Peyer's patch (tissue), 4 donors: ENCODE results near the genes THRB, RARB and NEK10.

DNA sequence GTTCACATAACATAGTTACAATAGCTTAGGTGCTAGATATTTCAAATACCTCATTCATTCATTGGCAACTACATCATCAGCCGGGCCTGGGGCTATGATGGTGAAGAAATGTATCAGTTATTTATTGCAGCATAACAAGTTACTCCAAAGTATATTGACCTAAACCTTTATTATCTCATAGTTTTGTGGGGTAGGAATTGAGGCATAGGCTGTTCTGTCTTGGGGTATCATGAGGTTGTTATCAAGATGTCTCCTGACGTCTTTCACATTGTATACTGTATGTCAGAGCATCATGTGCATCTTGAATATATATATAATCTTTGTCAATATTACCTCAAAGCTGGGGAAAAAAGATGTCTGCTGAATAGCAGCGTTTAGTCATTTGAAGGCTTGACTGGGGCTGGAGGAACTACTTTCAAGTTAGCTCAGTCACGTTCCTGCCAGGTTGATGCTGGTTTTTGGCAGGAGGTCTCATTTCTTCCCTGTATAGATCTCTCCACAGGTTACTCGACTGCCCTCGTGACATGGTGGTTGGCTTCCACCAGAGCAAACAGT lies 106.3 kb downstream of the UBE2E2 start:
- PRO-cap, result no peak
- RAMPAGE, long total RNA, 4 experiments, result no peak in any of the 4 experiments

DNA sequence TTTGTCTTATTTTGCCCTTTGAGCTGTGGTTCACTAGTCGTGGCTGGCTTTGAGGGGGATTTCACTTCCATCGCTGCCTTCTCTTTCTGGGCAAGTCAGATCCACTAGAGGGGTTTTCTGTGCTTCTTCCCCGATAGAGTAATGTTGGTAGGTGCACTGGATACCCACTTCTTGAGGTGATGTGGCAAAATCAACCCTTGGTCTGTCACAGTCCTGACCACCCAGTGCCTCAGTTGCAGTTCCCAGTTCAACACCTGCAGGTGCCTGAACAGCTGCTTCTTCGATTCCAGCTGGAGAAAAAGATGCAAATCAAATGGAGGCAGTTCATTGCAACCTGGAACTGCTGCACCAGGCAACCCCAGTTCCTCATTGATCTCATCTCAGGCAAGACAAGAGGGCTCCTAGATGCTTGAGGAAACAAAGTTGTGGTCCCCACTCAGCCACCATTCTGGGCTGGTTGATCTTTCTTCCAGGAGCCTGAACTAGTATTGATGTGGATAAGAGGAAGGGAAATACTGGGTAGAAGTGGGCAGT lies 186.6 kb downstream of the UBE2E2 start:
- PRO-cap, result no peak
- RAMPAGE, long total RNA, 4 experiments, result no peak in any of the 4 experiments

DNA sequence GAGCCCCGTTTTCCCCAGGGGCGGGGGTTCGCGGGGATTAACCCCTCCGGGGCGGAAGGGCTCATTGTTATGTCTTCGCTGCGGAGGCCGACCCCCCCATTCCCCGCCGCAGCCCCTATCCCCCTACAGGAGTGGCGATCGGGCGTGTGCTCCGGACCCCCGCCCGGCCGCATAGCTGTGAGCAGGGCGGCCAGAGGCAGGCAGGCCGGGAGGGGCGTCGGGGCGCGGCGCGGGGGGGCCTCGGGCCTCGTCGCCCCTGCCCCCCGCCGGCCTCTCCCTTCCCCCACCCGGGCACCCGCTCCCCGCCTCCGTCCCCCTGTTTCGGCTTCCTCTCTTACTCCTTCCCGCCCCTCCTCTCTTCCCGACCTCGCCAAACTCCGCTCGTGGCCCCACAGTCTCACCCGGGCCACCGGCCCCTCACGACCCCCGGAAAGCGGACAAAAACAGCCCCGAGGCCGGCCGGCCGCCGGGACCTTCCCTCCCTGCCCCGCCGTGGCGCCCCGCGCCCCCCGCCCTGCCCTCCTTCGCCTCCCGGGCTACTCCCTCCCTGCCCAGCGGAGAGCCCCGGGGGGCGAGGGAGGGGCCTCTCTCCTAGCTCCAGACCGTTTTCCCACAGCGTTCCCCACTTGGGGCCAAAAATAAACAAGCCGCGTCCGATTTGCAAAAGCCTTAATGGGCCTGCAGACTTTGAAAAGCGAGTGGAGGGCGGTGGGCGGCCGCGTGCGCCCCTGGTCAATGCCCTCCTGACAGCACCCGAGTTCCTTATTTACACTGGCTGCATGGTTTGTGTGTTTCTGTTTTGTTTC lies 866 bp downstream of the UBE2E1 start:
- PRO-cap, result unidirectional peak, minus-strand start at position 745 of the sequence
- RAMPAGE, long total RNA, 4 experiments, result no peak in any of the 4 experiments

DNA sequence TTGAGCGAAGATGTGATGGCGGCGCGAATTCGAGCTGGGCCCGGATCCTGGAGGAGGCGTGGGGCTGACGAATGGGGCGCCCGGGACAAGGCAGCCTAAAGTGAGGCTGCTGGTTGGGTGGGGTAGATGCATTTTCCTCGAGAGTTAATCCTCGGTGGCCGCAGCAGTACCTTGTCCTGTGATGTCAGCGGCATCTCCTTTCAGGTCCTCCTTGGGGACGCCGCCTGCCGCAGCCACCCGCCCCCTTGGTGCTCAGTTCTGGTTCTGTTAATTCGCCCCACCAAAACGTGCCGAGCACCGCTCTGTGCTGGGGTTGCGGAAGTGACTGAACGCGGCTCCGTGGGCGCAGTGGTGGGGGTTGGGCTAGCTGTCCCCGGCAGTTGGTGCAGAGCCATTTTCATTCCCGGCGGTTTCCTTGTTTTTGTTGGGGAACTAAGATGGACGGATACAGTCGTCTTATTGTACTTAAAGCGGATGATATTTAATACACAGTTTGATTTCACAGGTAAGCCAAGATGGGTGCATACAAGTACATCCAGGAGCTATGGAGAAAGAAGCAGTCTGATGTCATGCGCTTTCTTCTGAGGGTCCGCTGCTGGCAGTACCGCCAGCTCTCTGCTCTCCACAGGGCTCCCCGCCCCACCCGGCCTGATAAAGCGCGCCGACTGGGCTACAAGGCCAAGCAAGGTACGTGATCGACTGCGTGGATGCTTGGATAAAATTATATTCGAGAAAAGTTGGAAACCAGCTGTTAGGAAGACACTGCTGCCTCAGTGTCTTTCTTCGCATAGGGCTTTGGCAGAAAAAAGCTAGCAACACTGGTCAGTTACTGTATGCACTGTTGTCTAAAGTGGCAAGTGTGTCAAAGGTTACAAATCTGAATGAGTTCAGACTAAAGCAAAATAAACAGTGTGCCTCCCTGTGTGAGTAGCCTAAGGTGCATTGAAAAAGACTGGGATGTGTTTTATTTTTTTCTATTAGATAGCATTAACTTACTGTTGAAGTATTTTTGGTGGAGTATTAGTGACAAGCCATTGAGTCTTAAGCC lies 737 bp downstream of the RPL15 start:
- PRO-cap, result unidirectional peak, minus-strand start at position 260 of the sequence
- RAMPAGE, long total RNA, 4 experiments, result no peak in any of the 4 experiments

GRCh38 chr3:24244505-24245004 lies 250.1 kb downstream of the THRB start:
- PRO-cap, result no peak
- RAMPAGE, long total RNA, 4 experiments, result no peak in any of the 4 experiments

- PRO-cap, result no peak
- RAMPAGE, long total RNA, 4 experiments, result no peak in any of the 4 experiments
Observed at GRCh38 chr3:24286394-24286595, 208.4 kb downstream of the THRB start.

GRCh38 chr3:24373085-24373812 lies 121.4 kb downstream of the THRB start:
- PRO-cap, result no peak
- RAMPAGE, long total RNA, 4 experiments, result no peak in any of the 4 experiments

GRCh38 chr3:24493694-24494192 lies 907 bp downstream of the THRB start:
- PRO-cap, result bidirectional peak, plus-strand start at chr3:24494349, minus-strand start at chr3:24494128
- RAMPAGE, long total RNA, 4 experiments, result no peak in any of the 4 experiments

- PRO-cap, result bidirectional peak, plus-strand start at chr3:24494349, minus-strand start at chr3:24494128
- RAMPAGE, long total RNA, 4 experiments, result no peak in any of the 4 experiments
Observed at GRCh38 chr3:24494193-24494559, 474 bp downstream of the THRB start.

DNA sequence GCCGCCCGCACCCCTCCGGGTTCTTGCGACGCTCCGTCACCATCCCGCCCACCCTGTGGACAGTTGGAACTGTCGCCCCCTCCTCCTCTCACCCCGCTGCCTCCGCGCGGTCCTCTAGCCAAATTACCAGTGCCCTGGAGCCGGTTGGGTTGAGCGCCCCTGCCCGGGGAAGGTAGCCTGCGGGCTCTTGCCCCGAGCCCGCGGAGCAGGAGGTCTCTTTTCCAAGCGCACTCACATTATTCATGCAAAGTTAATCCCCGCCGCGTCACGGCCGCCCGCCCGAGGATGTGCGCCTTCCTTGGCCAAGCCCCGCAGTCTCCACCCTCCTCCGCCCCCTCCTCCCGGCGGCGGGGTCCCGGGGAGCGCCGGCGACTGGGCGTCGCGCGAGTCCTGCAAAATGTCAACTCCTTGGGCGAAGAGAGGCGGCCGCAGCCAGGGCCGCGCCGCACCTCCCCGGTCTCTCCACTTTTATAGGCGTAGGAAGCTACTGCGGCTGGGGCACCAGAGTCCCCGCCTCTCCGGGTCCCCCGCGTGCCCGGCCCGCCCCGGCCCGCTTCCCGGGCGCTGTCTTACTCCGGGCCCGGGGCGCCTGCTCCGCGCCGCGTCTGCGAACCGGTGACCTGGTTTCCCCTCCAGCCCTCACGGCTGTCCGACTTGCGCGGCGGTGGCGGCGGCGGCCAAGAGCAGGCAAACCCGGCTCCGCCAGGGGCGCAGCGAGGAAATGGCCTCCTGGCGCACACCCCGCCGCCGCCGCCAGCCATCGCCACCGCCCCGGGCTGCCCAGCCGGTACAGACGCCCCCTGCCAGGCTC lies at the start of gene THRB:
TSS of gene THRB (minus strand) at position 291 of the 811 bp plus-strand sequence.
- PRO-cap, result bidirectional peak, plus-strand start at position 347 of the sequence, minus-strand start at position 470 of the sequence
- RAMPAGE, long total RNA, 4 experiments, result start-site peak on the minus strand in 2 of 4 experiments, centred at positions 248 to 656 of the sequence, 16 to 21 reads per replicate

GRCh38 chr3:25427731-25429042 lies at the start of gene RARB:
Gene RARB, plus strand, starts transcription at chr3:25428263.
- PRO-cap, result bidirectional peak, plus-strand start at chr3:25428265, minus-strand start at chr3:25428109; unidirectional peak, plus-strand start at chr3:25428590
- RAMPAGE, long total RNA, 4 experiments, result start-site peak on the plus strand in 2 of 4 experiments, at chr3:25428261-25428277 at its widest, 6 to 25 reads per replicate

GRCh38 chr3:25430355-25430755 lies 2.3 kb downstream of the RARB start:
- PRO-cap, result no peak
- RAMPAGE, long total RNA, 4 experiments, result no peak in any of the 4 experiments

- PRO-cap, result no peak
- RAMPAGE, long total RNA, 4 experiments, result no peak in any of the 4 experiments
Observed at GRCh38 chr3:25486979-25487242, 58.8 kb downstream of the RARB start.

GRCh38 chr3:25572342-25572860 lies 92.3 kb downstream of the TOP2B start:
- PRO-cap, result no peak
- RAMPAGE, long total RNA, 4 experiments, result no peak in any of the 4 experiments

- PRO-cap, result no peak
- RAMPAGE, long total RNA, 4 experiments, result no peak in any of the 4 experiments
Observed at GRCh38 chr3:25626335-25627172, 38.2 kb downstream of the TOP2B start.

- PRO-cap, result no peak
- RAMPAGE, long total RNA, 4 experiments, result no peak in any of the 4 experiments
Observed at GRCh38 chr3:25743259-25744070, 39.8 kb downstream of the NGLY1 start.

GRCh38 chr3:26011000-26011372 lies 221.1 kb downstream of the OXSM start:
- PRO-cap, result no peak
- RAMPAGE, long total RNA, 4 experiments, result no peak in any of the 4 experiments

GRCh38 chr3:26106076-26106593 lies 316.2 kb downstream of the OXSM start:
- PRO-cap, result no peak
- RAMPAGE, long total RNA, 4 experiments, result no peak in any of the 4 experiments

GRCh38 chr3:27319810-27320645 lies 49.2 kb downstream of the NEK10 start:
- PRO-cap, result no peak
- RAMPAGE, long total RNA, 4 experiments, result no peak in any of the 4 experiments

DNA sequence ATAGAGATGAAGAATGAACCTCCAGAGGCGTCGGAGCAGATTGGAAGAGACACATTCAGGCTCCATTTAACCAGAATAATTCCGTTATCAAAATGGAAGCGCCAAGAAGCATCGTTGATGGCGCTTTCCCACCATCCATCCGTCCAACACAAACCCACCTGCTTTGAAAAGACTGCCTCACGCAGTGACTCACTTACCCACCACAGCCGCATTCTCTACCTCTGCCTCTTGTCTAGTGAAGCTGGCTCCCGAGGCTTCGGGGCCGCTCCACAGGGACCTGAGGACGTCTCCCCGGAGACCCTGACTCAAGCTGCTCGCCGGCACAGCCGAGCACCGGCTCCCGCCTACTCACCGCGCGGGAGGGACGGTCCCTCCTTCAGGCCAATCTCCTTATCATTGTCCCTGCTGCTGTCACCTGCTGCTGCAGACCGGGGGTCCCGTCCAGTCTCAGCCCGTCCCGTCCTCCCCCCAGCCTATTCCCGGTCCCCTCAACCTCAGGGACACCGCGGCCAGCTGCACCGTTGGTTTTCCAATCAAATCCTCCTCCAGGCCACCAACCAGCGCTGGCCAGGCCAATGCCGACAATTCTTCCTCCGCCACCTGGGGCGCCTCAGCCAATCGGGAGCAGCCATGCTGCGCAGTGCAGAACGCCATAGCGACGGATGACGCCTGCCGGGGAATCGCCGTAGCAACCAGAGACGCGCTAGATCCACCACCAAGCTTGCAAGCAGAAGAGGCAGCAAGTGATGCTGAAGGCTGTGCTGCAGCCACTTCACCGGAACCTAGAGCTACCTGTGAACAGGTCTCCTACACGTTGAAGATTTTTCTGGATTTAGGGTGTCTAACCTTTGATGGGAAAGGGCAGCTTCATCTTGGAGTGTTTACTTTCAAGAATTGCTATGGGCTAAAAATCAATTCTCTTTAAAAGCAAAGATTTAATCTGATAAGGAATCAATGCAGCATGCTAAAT lies at the start of gene NEK10:
TSS of gene NEK10 (minus strand) at position 511 of the 970 bp plus-strand sequence.
- PRO-cap, result no peak
- RAMPAGE, long total RNA, 4 experiments, result no peak in any of the 4 experiments